Metanephros (tissue), 2 donors: Measurements from ENCODE around the gene EPC1.

- RAMPAGE, long total RNA = no peak
These were observed 51.7 kb downstream of the ARHGAP12 start for GRCh38 chr10:31876837-31877496.

GRCh38 chr10:32032212-32032612 lies 24.0 kb downstream of the KIF5B start:
- RAMPAGE, long total RNA = no peak

GRCh38 chr10:32266975-32267954 lies 79.7 kb downstream of the EPC1 start:
- RAMPAGE, long total RNA = no peak

DNA sequence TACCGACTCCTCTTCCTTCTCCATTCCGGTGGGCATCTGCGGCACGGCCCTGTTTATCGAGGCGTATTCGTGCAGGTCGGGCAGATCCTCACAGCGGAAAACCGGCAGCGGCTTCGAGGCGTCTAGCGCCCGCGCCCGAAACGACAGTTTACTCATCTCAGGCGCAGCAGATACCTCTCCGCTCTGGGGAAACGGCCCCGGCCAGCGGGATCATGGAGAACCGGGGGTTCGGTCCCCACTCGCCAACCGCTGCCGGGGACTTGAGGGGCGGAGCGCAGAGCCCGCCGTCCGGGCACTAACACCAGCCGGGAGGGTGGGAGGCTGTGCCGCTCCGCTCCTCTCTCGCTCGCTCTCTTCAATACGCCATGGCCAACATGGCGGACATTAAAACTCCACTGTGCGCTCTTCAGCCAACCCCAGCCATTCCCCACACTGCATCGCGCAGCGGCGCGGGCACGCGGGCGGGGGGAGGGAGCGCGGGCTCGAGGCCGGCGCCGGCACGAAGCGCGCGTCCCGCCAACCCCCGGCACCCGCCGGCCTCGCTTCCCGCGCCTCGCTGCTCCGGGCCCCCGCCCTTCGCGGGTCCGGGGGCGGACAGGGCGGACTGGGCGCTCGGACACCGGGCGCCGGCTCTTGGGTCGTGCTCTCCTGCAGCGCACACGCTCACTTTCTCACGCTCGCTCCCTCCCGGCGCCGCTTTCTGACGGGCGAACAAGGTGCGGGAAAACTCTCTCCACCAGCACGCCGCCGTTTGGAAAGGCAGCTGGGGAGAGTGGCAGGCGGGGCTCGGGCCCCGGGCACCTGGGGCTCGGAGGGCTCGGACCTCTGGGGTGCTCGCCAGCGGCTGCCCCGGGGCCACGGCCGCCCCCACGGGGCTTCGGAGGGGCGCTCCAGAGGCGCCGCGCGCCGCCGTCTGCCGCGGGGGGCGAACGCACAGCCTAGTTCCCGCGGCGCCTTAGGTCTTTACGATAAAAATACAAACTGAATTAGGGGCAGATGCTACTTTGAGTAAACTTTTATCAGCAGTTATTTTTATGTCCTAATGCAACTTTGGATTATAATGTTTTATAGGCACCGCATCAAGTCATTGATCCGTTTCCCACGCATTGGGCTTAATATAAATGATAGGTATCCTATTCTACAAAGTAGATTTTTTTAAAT lies at the start of gene EPC1:
Gene EPC1 (minus strand): TSS at position 399 of the 1,161 bp plus-strand sequence.
- RAMPAGE, long total RNA = start-site peak on the minus strand centred at position 376 of the sequence, 147 bp wide, 5,259 and 250 reads in 2 replicates

DNA sequence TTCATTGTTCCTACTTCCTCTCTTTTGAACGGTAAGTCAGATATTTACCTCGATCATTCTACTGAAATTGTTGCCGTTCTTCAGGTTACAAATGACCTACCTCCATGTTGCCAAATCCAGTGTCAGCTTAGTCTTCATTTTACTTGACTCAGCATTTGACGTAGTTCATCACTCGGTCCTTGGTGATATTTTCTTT lies 1.1 kb downstream of the CCDC7 start:
- RAMPAGE, long total RNA = no peak

DNA sequence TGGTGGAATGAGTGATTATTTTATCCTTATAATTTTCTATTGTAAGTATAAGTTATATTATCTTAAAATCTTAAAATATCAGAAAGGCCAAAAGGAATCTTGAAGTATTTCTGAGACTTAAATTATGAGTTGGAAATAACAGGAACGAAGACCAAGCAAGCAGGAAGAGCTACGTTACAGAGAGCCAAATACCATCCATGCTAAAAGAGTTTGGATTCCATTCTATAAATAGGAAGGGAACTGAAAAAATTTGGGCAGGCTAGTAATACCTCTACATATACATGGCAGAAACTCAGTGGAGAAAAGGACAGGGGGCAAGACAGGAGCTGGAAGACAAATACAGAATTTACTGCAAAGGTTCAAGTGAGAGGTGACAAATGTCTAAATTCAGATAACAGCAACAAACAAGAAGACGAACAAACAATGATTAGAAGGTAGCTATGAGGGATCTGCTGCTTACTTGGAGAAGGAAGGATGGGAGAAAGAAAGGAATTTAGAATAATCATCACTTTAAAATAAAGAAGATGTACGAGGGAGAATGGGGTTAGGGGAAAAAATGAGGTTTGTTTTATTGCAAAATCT lies 16.6 kb downstream of the ITGB1 start:
- RAMPAGE, long total RNA = no peak

DNA sequence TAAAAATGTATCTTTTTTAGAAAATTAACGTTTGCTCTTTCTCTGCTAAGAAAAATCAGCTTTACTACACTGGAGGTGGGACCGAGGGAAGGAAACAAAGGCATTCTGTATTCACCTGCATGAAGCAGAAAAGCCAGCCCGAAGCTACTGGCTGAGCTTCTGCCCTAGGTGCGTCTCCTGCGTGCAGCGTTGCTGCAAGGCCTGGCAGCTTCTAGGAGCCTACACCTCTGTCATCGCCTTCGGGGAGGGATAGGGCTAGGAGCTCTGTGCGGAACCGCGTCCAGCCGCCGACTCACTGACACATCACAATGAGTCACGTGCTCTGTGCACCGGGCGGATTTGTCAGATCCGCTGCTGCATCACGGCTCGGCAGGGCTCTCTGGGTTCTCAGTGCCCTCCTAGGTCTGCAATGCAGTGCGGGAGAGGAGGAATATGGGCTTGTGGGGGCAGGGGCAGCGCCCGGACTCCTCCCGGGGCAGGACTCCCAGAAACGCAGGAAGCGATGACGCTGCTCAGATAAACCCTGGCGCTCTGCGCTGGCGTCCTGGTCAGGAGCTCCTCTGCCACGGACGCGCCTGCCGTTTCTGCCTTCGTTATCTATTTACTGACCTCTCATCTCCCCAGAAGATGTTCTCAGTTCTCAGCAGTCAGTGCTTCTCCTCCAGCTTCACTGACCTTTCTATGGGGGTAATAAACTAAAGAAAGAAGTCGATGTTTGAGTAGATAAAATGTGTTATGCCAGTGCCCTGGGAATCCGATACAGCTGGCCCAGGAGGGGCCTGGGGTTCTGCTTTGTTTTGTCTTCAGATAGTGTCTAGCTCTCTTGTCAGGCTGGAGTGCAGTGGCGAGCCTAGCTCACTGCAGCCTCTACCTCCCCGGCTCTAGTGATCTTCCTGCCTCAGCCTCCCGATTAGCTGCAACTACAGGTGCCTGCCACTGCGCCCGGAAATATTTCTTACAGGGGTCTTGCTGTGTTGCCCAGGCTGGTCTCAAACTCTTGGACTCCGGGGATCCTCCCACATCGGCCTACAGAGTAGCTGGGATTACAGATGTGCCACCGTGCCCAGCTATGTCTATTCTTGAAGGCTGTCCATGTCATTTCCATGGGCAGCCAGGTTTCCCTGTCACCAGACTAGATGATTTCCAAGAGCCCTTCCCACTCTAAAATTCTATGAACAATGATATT lies 22.7 kb upstream of the ITGB1 start:
- RAMPAGE, long total RNA = no peak

GRCh38 chr10:32982304-32982921 lies 24.4 kb upstream of the ITGB1 start:
- RAMPAGE, long total RNA = no peak

DNA sequence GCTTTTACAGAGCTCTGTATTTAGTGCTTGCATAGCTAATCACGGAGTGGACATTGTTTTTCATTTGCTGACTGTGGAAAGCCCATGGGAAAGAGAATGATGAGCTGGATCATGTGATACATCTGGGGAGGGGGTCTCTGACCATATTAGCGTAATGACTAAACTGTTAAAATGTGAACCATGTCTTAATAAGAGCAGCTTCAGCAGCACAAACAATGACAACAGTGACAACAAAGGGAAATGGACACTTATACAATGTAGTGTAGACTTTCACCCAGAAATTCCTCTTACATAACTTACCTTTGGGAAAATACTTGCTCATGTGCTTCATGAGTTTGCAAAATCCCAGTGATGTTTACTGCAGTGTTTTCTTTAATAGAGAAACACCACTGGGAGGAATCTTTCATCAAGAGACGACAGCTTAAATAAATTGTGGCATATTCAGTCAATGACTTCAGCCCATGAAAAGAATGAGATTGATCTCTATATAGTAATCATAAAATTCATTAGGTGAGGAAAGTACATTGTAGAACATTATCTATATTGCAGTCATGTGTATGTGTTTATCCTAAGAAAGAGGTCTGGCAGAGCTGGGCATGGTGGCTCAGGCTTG lies 44.1 kb upstream of the ITGB1 start:
- RAMPAGE, long total RNA = no peak

DNA sequence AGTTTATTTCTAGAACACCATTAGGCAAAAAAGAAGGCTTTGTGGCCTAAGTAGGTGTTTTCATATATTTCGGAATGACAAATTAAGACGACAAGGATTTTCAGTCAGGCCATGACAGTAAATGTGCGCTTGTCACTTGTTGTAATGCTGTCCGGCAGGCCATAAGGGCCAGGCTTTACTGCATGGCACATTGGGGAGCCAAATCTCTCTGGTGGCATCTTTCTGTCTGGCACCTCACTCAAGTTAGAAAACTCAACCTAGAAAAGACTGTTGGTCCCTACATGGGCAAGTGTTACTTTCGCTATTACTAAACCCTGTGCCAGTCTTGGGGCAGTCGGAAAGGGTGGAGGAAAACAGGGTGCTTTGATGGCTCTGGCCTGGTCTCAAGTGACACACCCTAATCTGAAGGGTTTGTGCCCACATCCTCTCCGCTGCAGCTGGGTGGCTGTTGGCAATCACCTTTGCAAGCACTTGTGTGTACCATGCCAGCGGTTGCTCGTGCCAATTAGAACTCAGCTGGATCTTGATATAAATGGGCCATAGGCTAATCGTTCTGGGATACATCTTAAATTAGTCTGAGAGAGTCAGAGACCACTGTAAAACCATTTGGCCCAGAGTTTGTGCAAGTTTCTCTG lies 159.7 kb upstream of the ITGB1 start:
- RAMPAGE, long total RNA = no peak

- RAMPAGE, long total RNA = no peak
These were observed 178.7 kb downstream of the NRP1 start for GRCh38 chr10:33155666-33156211.

DNA sequence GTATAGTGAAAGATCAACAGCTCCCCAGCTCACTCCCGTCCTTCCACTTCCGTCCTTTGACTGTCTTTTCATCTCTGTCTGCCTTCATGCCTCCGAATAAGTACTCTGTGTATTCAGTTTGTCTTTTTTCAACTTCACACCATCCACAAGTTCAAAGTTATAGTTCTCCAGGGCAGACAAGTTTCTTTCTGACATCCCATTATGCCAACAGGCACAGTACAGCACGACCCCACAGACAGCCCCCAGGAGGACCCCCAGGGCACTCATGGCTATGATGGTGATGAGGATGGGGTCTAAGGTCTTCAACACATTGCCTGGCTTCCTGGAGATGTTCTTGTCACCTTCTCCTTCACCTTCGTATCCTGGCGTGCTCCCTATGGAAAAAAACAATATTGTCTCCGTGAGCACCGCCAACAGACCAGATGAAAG lies 154.5 kb downstream of the NRP1 start:
- RAMPAGE, long total RNA = no peak

- RAMPAGE, long total RNA = no peak
These were observed 137.5 kb downstream of the NRP1 start for GRCh38 chr10:33196664-33197726.

DNA sequence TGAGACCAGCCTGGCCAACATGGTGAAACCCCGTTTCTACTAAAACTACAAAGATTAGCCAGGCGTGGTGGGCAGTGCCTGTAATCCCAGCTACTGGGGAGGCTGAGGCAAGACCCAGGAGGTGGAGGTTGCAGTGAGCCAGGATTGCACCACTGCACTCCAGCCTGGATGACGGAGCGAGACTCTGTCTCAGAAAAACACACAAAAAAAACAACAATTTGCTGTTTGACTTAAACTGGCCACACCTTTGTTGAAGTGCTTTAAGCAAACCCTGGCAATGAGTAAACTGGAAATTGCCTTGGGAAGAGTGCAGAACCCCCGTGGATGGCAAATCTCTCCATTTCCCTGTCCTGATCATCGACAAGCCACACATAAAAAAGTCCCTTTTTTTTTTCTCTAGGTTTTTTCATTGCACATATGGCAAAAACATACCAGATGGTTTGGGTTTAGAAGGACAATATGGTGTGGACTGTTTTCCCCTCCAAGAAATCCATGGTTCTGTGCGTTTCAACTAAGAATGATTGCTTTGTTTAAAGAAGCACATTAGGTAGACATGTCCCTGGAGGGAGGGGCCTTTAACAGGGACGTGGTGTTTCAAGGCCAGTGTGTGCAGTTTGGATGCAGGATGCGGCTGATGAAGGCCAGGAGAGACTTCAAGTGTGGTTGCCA lies 76.9 kb downstream of the NRP1 start:
- RAMPAGE, long total RNA = no peak

GRCh38 chr10:33661701-33662327 lies 327.3 kb upstream of the NRP1 start:
- RAMPAGE, long total RNA = no peak

DNA sequence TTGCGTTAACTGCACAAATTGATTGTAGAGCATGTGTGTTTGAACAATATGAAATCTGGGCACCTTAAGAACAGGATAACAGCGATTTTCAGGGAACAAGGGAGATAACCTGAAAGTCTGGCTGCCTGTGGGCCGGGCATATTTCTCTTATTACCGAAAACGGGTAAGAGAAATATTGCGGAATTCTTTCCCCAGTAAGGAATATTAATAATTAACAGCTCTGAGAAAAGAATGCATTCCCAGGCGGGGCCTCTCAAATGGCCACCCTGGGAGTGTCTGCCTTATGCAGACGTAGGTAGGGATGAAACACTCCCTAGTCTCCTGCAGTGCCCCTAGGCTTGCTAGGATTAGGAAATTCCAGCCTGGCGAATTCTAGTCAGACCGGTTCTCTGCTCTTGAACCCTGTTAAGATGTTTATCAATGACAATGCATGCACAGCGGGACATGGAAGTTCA lies 388.0 kb downstream of the PARD3 start:
- RAMPAGE, long total RNA = no peak

DNA sequence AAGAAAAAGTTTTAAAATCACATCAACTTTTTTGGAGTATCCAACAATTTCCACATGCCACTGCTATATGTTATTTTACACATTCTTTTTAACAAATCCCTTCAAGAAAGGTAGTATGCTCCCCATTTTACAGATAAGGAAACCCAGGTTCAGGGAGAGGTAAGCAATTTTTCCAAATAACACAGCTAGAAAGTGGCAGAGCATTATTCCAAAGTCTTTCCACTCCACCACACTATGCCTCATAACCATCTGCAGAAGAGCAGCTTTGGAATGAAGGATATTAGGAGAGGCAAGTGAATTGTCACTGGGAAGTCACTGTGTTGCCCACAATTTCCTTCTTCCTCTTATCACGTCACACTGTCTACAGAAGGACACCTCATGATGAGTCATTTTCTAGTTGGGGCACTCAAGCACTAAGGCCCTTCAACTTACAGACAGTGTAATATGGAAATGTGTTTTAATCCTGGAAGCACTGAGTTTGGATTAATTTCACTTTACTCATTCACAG lies 56.8 kb downstream of the PARD3 start:
- RAMPAGE, long total RNA = no peak

DNA sequence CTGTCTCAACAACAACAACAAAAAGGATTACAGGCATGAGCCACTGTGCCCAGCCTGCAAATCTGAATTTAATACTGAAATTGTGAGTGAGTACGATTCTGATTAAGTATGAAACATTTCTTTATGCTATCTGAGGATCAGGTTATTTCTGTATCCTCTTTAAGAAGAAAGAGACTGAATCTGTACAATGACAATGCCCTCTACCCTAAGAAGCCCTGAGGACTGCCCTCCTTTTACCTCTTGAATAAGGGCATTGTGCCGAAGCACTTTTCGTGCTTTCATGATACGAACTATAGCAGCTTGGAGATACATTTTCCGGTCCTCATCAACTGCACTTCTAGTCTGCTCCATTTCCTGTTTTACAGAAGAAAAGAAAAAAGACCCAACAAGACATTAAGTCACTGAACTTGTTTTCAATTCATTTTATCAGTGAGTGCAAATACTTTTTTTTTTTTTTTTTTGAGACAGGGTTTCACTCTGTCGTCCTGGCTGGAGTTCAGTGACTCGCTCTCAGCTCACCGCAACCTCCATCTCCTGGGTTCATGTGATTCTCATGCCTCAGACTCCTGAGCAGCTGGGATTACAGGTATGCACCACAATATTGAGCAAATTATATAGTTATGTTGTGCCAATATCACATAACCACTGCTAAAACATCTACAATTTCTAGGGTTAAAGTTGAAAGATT lies 78.4 kb downstream of the CUL2 start:
- RAMPAGE, long total RNA = no peak

DNA sequence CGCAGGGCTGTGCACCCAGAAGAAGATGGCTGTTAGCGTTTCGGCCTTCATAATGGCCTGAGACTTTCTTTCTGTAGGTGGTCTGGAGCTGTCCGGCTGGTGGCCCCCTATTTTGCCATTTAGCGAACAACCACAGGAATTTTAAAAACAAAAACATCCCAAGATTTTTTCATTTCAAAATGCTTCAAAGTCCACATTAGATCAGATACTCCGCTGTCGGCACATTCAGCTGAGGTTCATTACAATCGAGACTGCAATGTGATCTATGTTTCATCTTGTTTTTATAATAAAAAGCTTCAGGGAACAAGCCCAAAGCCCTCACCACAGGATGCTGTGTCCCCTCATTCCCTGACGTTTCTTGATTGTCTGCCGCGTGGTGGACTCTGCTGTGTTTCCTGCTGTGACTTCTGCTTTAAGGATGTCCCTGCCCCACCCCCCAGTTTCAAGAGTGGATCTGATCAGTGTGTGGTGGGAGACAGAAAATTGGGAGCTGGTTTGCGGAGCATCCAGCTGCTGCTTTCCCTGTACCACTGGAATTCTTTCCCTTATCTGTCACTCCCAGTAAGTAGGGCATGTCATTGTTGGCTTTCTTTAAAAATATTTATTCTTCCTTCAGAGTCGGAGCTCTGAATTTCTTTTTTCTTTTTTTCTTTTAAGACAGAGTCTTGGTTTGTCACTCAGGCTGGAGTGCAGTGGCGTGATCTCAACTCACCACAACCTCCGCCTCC lies 86.2 kb downstream of the CREM start:
- RAMPAGE, long total RNA = no peak

GRCh38 chr10:35352123-35352840 lies 16.0 kb downstream of the CCNY start:
- RAMPAGE, long total RNA = no peak